Trachea (tissue), 1 donor: ENCODE measurements around a stretch of chr1.

DNA sequence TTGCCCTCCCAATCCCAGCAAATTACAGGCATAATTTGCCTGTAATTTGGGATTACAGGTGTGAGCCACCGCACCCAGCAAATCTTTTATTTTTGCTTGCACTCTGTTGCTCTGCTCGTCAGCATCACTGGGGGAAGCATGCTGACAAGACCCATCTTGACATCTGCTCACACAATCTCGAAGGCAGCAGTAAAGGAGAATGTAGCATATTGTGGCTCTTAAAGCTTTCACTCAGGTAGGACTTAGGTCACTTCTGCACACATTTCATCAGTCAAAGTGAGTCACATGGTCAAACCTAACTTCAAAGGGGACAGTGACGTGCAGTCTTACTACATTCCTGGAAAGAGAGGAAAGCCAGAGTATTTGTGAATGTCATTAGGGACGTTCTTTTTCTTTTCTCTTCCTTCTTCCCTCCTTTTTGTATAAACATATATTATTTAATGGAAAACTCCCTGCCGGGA, 19.1 kb upstream of the ACBD6 start:
- PRO-cap, result no peak

DNA sequence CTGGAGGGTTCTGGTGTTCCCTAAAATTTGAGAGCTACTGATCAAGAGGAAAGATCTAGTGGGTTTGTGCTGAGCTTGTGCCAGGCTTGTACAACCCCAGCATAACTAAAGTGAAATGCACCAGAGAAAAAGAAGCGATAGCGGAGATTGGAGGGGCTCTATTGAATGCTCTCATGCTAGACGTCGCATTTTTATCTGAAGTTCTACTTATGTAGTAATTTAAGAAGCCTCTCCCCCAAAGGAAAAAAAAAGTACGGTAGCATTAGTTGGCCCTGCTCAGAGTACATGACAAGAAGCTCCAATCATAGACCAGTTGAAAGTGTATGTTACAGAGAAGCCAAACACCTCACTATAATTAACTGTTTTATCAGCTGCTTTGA, 36.6 kb upstream of the ACBD6 start:
- PRO-cap, result no peak

- PRO-cap, result no peak
Measured at GRCh38 chr1:180566085-180566637, 63.8 kb upstream of the ACBD6 start.

DNA sequence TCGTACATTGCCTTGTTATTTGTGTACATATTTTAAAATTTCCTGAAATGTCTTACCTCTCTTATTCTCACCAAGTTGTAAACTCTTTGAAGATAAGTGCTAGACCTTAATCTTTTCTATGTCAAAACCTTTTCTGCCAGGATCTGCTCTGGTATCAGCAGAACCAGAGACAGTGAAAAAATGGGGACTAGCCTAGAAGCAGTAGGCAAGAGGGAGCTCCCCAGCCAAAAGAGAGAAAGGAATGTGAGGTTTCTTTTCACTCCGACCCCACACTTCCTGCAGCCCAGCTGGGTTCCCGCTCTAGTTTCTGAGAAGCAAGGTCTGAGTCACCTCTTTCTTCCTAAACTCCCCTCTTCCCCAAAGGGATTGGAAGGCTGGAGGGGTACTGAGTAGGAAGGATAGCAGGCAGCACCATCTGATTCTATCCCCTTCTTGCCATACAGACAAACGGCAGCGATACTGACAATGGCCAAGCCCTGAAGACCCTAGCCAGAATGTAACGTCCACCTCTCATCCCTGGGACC, 12.9 kb downstream of the IER5 start:
- PRO-cap, result no peak

DNA sequence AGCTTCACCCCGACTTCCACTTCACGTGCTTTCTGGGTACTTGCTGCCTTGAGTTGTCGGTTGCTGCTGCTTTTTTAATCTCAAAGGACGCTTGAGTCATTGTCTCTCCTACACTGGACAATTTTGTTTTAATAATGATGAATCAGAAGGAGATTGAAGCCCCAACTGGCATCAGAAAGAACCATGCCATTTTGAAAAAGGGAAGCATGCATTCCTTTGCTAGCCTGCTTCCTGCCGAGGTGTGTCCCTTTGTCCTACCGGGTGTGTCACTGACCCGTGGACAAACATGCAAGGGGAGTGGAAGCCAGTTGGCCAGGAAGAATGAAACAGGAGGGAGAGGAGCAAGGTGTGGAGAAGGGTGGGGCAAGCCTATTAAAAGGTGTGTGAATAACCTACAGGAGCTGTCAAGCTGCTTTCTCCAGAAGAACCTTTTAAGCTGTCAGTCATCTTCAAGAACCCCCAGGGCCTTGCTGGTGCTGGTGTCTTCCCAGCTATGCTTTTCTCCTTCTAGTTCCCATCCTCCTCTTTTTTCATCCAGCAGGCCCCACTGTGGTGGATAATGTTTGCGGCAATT, 164.3 kb downstream of the CACNA1E start:
- PRO-cap, result no peak

- PRO-cap, result no peak
Measured at GRCh38 chr1:182087183-182087753, 25.8 kb upstream of the ZNF648 start.

DNA sequence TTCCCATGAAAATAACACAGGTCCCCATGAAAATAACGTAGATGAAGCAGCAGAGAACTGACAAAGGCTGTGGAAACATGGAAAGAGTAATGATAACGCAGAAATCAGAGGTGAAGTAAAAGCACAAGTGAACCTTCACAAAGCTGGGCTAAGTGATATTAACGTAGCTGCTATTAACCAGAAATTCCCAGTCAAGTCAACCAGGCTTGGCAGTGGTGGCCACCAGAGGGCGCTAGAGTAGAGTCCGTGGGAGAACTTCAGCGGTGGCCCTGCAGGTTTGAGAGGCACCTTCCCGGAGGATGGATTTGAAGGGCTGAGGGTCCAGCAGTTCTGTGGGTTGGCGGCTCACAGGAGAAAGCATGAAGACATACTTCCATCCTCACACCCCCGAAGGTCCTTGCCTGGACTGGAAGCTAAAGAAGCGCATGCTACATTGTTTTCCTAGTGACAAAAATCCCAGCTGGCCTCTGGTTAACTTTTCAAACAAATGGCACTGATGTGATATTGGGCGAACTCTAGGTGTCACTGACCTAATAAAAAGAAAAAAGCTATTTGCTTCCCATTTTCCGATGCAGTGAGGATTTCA, 81.7 kb upstream of the ZNF648 start:
- PRO-cap, result no peak

DNA sequence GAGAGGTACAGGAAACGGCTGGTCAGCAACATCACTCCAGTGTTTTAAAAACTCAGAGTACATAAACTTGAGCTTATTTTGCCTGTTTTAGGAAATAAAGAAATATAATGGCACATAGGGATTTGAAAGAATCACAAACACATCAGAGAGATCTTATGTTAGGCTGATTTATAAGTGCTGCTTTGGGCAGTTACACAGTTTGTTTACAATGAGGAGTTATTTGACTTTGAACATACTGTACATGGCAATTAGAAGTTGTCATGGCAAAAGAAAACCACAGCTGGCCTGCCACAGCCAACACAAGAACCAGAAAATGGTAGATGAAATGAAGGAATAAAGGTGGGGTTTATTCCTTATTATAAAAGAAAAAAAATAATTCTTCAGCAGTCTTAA, 8.9 kb downstream of the GLUL start:
- PRO-cap, result no peak

- PRO-cap, result no peak
Measured at GRCh38 chr1:182585938-182586912, 2.8 kb downstream of the RNASEL start.

DNA sequence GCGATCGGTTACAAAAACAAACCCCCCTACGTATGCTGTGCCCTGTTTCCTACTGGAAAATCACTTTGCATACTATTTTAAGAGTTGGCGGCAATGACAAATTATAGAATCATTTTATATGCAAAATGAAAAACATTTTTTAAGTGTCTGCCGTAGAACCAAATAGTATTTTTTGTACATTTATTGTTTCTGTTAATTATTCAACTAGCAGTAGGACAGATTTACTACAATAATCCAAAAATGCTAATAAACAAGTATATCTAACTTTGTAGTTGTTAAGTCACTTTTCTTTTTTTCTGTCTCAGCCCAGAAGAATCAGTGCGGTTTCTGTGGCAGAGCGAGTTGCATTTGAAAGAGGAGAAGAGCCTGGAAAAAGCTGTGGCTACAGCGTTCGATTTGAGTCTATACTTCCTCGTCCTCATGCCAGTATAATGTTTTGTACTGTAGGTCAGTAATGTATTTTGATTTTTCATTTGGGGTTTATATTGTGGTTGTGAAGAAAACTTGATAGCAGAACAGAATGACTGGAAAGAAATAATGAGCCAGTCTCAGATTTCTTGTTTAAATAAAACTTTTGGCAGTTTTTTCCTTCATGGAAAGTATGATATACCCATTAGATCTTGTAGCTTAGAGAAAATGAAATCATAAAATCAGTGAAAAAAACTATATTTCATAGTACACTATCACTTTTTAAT, 27.1 kb downstream of the DHX9 start:
- PRO-cap, result no peak

DNA sequence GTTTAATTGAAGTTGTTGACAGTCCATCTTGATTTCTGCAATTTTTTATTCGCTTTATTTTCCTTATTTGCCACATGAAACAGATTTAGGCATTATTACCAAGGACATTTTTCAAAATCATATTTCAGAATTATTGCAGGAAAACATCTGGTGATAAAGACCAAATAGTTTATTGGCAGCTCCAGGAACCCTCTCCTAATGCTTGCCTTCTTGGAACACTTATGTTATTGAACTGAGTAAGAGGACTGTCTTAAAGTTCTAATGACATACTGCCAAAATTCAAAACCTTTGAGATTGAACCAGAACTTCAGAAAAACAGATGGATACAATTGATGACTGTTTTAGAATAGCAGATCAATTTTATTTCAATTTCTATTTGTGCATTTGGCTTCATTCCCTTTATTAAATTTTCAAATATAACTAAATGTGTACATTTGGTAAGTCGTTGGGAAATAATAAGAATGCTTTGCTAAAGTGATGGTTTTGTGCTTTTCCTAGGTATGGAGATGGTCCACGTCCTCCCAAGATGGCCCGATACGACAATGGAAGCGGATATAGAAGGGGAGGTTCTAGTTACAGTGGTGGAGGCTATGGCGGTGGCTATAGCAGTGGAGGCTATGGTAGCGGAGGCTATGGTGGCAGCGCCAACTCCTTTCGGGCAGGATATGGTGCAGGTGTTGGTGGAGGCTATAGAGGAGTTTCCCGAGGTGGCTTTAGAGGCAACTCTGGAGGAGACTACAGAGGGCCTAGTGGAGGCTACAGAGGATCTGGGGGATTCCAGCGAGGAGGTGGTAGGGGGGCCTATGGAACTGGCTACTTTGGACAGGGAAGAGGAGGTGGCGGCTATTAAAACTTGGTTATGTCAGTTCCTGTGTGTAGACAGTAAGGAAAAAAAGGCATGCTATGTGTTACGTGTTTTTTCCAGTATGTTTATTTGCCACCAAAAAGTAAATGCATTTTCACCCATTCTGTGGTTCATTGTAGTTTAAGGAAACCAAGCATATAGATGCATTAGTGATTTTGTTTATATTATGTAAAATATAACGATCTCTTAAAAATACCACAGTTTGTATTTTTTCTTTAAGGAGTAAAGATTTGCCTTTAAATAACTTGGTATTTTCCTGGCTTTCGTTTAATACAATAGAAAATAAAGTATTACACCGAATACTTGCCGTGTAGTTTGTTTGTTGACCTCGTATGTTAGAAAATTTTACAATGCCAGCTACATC, 47.9 kb downstream of the DHX9 start:
- PRO-cap, result no peak

DNA sequence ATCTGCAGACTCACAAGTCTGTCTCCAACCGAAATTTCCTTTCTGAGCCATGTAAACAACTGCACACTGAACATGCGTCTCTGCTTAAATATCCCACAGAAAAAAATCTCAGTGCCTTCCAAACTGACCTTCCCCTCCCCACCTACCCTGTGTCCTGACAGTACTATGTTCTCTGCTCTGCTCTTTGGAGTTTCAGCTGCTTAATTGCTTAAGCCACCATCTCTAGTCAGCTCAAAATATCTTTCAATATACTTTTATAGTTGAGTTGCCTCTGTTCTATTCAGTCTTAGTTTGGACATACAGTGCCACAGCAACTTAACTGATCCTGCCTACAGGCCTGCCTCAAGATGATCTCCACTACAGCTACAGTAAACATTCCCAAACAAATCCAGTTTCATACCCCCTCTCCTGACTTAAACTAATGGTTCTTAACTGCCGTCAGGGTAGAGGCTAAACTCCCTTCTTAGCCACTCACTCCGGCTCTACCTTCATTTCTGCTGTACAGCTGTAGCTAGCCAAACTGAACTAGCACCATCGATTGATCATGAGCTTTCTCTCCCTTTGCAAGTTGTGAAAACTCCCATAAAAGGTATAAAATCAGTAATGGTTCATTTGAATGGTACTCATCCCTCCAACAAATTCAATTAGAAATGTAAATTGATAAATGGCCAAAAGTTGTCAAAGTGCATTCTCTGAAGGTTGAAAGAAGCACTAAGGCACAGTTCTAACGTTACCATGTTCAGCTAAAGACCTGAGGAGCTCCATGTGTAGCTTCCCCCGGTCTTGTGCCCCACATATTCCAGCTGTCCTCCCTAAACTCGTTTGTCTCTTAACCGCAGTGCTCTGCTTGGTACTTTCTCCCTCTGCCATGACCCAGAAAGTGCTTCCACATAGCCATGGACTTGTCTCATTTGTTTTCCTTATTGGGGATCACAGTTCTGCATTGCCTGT, 49.6 kb downstream of the DHX9 start:
- PRO-cap, result no peak

DNA sequence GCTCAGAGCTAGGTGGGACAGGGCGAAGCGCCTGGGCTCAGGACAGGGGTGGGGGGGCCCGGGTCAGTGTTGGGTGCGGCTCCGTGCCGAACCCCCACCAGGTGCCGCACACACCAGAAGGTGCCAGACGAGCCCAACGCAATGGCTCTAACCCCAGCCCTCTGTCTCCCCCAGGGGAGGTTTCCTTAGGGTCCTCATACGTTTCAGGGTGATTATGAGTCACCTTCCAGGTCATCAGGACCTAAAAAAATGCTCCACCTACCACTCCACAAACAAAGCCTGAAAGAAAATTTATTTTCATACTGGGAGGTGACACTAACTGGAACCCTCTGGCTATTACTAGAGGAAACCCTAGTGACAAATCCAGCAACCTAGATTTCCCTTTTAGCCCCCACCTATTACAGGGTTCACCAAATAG, 414 bp upstream of the SHCBP1L start:
- PRO-cap, result unidirectional peak, minus-strand start at position 168 of the sequence

DNA sequence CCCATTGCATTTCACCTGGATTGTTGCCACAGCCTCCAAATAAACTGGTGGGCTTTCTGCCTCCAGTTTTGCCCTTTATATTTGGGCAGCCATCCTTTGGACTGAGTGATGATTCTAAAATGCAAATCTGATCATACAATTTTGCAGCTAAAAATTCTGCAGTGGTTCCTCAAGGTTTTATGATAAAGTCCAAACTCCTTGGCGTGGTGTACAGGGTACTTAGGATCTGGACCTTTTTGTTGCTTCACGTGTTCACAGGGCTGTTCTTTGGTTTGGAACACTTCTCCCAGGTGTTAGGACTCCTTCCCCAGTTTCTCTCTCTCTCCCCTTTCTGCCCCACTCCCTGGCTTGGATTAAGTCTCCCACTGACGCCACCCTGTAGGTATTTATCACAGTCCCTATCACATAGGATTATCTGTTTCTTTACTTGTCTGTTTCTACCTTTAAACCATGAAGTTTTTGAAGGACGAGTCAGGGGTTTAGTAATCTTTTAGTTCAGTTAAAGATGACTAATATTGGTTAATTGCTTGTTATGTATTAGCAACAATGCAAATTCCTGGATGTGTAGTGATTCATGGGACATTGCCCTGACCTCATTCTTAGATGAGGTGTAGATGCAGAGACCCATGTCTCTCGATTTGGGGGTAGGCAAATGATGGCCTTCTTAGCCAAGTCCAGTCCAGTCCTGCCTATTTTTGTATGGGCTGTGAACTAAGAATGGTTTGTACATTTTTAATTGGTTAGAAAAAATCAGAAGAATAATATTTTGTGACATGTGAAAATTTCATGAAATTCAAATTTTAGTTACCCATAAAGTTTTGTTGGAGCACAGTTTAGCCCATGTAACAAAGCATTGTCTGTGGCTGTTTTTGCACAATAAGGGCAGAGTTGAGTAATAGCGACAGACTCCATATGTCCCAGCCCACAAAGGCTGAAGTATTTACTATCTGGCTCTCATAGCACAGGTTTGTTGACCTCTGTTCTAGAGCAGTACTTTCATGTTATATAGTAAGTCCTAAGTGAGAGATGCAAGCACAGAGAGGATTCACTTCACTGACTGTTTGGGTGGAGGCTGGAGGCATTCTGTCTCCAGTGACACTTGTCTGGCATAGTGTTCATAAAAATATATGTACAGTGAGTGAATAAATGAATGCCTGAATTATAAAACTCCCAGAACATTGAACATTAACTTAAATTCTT, 6.5 kb downstream of the LAMC1 start:
- PRO-cap, result unidirectional peak, plus-strand start at position 602 of the sequence

DNA sequence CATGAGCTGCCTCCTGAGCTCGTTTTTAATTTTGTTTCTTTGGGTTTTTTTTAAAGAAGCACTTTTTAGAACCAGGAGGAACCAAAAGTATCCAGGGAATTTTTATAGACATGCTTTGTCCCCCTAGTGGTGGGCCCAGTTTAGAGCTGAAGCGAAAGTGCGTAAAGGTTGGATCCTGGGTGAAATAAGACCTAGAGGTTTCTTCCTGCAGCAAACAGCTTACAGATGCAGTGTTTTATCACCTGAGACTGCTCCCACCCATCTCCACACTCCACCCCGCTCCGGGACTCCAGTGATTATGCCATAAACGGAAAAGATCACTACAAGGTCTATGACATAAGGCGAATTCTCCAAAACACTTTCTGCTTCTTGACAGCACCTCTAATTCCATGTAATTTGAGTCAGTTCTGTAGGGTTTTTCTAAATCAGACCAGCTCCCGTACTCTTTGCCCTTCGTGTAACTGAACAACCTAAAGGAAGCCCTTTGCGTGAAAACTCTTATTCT, 49.0 kb downstream of the LAMC2 start:
- PRO-cap, result no peak

DNA sequence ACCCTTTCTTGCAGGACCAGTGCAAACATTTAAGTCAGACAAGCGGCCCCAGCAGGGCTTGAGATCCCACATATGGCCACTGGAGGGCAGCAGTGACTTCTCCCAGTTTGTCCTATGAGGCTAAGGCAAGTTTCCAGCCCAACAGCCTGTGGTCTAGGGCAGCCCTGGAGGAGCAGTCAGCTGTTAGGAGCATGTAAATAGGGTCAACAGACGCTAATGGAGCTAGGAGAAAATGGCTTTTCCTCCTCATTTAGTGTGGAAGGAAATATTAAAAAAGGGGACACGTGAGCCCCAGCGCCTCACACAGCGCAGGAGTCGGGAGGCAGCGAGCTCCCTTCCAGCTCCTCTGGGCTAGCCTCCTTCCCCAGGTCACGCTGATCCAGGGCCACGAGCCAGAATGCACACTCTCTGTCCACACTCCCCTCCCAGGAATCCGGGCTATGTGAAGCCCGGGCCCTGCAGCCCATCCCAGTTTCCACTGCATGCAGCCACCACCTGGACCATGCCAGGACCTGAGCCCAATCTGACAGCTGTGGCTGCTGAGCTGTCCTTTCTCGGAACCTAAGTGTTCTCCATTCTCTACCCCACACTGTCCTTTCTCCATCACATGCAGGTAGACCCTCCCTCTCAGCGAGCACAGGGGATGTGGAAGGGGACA, 95.6 kb downstream of the LAMC2 start:
- PRO-cap, result no peak

- PRO-cap, result bidirectional peak, plus-strand start at chr1:183311008, minus-strand start at chr1:183310917
Measured at GRCh38 chr1:183310752-183311169, 107.4 kb downstream of the NMNAT2 start.

- PRO-cap, result no peak
Measured at GRCh38 chr1:183433691-183434167, 15.5 kb upstream of the NMNAT2 start.

DNA sequence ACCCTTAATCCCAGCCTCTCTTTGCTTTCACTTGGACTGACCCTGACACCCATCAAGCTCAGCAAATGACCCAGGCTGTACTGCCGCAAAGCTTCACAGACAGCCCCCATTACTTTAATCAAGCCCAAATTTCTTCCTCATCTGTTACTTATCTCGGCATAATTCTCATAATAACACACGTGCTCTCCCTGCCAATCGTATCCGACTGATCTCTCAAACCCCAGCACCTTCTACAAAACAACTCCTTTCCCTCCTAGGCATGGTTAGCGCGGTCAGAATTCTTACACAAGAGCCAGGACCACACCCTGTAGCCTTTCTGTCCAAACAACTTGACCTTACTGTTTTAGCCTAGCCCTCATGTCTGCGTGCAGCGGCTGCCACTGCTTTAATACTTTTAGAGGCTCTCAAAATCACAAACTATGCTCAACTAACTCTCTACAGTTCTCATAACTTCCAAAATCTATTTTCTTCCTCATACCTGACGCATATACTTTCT, 18.6 kb downstream of the ARPC5 start:
- PRO-cap, result no peak

DNA sequence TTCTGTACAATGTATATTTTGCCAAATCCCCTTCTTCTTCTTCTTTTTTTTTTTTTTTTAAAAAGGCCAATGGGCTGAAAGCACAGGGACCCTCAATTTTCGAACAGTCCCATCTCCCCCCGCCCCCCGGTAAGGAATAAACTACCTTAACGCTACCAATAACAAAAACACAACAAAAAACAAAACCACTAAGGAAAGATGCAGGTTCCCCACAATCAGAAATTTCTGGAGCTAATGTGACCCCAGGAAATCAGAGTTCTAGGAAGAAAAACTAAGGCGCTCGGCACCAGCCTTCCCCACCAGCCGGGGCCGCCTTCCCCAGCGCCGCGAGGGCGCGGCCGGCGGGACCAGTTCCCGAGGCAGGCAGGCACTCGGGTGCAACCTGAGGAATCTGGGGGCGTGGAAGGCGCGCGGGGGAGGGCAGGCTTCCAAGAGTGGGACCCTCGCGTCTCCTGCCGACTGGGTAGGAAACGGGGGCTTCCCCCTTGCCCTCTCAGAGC, 661 bp downstream of the ARPC5 start:
- PRO-cap, result no peak